ENCODE data around the genes ATP11B and MAP6D1.

DNA sequence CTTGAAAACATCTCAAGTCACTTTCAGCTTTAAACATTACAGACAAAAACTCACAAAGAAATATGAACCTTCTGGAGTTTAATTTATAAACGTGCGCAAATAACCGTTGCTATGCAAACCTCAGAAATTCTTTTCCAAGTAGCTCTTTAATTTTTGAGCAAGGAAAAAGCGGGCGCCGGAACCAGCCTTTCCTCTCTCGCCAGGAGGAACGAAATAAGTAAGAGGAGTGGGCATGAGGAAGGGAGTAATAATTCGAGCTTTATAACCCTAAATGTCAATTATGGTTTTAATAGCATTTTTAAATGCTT is 530 bp downstream of the CCDC39 start:
- PRO-cap: no peak

DNA sequence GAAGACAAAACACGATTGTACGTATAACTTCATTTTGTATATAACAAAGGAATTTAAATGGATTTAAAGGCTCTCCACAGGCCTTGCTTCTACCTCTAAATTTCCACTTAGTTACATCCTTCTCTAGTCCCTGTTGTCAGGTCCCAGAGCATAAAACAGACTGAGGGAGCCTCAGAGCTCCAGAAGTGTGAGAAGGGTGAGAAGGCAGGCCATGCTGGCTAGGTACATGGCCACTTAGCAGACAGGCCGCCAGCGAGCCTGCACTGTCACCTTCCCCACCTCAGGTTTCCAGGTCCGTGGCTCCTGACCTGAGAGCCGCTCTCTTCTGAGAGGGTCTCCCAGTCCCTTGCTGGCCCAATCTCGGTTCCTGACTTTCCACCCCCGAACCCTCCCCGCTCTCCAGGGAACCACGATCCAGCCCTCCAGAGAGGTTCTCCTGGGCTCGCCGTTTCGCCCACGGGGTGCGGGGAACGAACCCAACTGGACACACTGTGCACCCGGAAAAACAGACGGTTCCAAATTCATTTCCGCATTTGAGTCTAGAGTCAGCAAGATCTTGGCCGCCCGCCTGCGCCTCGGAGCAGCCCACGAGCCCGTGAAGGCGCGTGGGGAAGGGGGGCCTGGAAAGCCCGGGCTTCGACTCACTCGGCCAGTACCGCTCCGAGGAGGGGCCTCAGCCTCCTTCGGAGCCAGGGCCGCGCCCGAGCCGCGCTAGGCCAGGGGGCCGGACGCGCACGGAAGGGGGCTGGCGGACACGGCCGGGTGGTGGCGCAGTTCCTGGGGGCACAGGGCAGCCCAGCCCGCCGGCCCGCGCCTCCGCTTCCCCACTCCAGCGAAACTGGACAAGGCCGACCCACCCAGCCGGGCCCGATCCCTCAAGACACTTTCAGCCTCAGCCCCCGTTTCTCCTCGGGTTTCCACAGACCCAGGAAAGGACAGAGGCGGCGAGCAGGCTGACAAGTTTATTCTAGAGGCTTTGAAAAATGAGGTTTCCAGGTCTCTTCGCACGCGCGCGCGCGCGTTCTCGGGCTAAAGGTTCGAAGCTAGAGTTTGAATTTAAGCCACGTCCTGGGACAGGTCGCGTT is 16.6 kb upstream of the SOX2 start:
- PRO-cap: unidirectional peak, plus-strand start at position 704 of the sequence

- PRO-cap: no peak
Measured at GRCh38 chr3:181715995-181716476, 4.3 kb downstream of the SOX2 start.

DNA sequence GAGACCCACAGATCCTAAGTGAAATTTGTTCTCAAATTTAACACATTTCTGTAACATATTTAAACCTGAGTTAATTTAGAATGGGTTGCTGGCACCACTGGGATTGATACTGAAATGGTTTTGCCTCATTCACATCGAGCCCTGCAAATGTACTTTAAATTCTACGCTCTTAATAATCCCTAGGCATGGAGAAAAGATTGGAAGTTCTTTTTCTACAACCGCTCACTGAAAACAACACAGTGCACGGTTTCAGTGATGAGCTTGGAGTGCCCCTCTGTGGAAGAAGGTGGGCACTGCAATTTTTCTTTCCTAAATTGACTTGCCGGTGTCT is 109.9 kb upstream of the ATP11B start:
- PRO-cap: no peak

GRCh38 chr3:182714117-182714440 is 79.2 kb upstream of the ATP11B start:
- PRO-cap: no peak

GRCh38 chr3:182793440-182793703 is at the start of gene ATP11B:
TSS of gene ATP11B (plus strand) at chr3:182793504.
- PRO-cap: bidirectional peak, plus-strand start at chr3:182793504, minus-strand start at chr3:182793392

DNA sequence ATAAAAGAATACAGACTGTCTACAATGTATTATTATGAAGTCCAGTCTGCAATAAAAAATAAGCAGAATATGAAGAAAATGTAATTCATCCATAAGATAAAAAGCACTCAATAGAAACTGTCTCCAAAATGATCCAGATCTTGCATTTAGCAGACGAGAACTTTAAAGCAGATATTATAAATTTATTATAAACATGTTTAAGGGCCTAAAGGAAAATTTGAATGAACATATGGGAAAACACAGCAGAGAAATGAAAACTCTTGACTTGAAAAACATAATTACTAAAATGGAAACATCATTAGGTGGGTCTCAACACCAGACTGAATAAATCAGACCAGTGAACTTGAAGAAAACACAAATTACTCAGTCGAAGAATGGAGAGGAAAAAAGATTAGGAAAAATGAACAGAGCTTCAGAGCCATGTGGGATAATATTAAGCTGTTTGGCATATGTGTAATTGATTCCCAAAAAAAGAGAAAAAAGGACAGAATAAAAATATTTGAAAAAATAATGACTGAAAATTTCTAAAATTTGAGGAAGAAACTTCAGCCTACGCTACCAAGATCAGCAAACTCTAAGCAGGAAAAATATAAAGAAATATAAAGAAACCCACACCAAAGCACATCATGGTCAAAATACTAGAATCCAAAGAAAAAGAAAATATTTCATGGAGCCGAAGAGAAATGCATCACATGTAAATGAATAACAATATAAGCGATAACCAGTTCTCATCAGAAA is 56.2 kb downstream of the ATP11B start:
- PRO-cap: no peak

DNA sequence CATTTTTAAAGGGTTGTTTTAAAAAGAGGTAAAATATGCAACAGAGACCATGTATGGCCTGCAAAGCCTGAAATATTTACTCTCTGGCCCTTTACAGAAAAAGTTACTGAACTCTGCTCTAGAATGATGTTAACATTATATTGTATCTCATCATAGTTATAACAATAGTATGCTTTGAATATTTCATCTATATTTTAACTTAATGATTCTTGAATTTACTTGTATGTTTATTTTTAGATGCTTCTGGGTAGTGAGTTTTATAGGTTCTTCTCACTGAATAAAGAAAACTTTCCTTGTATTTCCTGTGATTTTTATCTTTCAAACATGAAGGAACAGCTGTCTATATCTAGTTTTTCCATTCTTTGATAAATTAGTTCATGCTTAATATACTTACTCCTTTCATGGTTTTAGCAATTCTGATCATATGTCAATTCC is 74.6 kb downstream of the ATP11B start:
- PRO-cap: no peak

DNA sequence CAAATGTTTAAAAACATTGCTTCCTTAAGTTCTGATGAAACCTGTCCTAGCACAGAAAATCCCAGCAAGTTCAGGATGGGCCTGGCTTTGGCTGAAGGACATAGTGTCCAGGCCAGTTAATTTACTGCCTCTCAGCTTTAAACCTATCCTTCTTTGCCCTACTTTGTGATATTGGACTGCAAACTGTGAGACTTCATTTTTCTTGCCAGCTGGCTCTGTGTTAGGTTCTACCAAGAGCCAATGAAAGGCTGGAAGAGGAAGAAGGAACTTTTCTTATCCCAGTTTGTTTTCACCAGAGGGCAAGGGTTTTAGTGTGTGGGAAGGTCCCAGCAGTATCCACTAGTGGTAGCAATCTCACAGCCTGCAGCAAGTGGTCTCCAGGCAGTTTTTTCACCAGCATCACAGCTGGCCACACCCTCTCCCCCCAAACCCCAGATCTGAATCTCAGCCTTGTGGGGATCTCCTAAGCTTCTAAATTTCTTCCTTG is 18.1 kb downstream of the DCUN1D1 start:
- PRO-cap: no peak

GRCh38 chr3:182979457-182980185 is 717 bp downstream of the DCUN1D1 start:
- PRO-cap: unidirectional peak, plus-strand start at chr3:182980110

GRCh38 chr3:183211471-183211848 is 41.6 kb upstream of the B3GNT5 start:
- PRO-cap: no peak

DNA sequence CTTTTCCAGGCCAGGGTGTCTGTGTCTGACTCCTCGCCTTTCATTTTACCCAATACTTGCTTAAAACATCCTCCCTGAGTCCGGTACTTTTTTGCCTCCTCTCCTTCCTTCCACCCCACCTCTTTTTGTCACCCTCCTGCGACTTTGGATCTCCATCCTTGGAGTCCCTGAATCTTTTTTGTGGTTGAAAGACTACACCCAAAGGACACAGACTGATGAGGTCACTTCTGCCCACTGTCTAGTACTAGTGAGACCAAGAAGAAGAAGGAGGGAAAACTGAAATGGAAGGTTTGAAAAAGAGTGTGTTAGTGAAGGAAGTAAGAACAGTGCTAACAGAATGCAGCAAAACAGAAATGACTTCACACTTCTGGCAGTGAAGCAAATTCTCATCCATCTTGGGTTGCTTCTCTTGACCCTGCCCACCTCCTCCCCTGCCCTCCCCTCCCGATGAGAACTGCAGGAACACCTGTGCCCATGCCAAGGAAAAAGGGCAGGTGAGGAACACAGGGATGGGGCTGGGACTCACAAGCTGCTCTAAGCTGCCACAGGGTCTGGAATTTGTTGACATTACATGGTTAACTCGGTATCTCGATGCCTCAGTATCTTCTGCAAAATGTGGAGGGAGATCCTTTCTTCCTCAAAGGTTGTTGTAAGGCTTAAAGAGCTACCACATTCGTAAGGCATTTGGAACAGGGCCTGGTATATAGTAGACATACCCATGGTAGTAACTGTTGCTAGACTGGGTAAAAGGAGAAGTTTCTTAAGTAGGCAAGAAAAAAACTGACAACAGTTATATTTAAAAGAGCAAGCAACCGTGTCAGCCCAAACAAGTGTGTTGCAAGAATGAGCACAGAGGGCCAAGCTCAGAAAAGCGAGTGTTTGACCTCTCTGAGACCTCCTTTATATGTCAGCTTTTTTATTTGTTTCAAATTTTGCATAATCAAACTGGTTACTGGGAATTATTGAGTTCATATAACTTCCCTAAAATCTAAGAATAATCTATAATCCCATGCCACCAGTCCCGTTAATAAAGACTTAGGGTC is 6.9 kb downstream of the B3GNT5 start:
- PRO-cap: no peak

- PRO-cap: no peak
Measured at GRCh38 chr3:183262288-183262896, 9.3 kb downstream of the B3GNT5 start.

DNA sequence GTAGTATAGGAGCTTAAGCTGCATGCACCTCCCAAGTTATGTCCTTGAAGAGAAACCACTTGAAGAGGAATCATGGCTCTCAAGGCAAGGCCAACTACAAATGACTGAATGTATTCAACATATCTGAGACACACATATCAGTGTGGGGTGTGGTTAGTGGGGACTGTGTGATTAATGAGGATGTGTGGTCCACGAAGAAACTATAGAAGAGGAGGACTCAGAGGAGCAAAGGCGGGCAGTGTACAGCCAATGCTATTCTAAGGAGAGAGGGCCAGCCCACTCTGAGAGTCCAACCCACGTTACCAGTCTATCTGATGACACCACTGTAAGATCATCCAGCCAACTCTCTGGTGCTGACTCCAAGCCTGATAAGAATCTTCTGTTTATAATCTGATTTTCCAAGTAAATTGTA is 47.3 kb downstream of the MCF2L2 start:
- PRO-cap: no peak

- PRO-cap: no peak
Measured at GRCh38 chr3:183489140-183489502, 60.7 kb upstream of the MCF2L2 start.

- PRO-cap: no peak
Measured at GRCh38 chr3:183533433-183534265, 21.9 kb downstream of the KLHL6 start.

- PRO-cap: no peak
Measured at GRCh38 chr3:183654725-183655300, 19.4 kb downstream of the KLHL24 start.

DNA sequence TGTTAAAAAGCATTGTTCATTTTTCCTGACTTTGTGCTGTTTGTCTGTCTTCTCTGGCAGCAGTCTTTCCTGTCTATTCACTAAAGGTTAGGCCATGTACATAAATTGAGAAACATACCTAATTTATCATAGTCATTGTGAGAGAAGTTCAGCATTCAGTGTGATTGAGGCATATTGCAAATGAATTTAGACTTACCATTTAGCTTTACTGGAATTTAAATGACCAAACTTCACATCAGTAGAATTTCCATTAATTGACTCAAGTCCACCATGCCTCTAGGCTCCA is 37.4 kb downstream of the YEATS2 start:
- PRO-cap: no peak

- PRO-cap: no peak
Measured at GRCh38 chr3:183824469-183825203, 741 bp downstream of the MAP6D1 start.

DNA sequence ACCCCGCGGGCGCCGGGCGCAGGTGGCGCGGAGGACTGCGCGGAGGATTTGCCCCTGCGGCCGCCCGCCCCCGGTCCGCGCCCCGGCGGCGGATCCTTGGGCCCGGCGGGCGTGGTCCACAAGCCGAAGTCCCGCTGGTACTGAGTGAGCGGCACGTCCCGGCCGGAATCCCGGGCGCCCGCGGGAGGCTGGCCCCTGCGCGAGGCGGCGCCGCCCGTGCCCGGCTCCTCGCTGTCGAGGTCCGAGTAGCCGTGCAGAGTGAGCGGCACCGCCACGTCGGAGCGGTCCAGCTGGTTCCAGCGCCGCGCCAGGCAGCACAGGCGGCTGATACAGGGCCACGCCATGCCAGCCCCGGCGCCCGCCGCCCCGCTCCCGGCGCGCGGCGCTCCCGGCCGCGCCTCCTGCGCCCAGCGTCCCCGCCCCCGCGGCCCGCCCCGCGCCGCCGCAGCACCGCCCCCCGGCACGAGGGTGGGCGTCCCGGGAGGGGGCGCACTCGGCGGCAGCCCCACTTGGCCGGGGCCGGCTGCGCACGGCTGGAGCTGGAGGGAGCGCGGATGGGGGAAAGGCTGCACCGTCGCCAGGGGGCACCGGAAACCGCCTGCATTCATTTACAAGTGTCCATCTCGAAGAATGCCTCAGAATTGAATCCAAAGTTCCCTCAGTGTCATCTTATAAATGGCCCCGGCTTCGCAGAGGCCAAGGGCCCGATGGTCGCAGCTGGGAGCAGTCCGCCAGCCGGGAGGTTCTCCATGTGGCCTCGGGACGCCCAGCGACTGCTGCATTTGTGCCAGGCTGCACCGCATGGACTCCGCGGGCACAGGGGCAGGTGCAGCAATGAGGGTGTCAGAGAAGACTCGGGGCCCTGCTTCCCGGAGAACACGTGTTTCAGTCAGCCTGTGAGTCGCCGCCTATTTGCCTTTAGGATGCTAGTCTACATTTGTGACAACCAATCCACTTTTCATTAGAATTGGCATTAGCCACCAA is at the start of gene MAP6D1:
Gene MAP6D1 (minus strand): TSS at position 374 of the 984 bp plus-strand sequence.
- PRO-cap: no peak

All from parotid gland (tissue), 1 donor.